HTR-8/SVneo (cell line): ENCODE measurements around the genes FFAR4, CYP2C18, ACSM6 and PDLIM1.

DNA sequence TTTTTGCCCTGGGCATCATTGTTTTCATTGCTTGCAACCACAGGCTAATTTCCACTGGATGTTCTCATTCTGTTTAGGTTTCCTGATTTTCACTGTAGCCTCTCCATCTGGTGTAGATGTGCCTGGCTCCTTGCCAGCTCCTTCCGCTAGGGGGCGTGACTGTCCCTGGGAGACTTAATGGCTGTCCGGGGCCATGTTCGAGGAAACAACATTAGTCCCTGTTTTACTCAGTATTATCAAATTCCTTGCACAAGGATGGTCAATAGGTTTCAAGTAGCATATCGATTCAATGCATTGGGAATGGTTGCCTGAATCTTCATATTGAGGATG, 9.2 kb upstream of the EXOC6 start:
- RRBS, result no CpG with 5 or more reads among the region's 5 CpGs

GRCh38 chr10:92872876-92873453, 24.6 kb downstream of the EXOC6 start:
- RRBS, result no CpG with 5 or more reads among the region's 4 CpGs

- RRBS, result 89% methylated on average over 11 of the region's 23 CpGs
Observed at GRCh38 chr10:93220628-93221154, 147.0 kb downstream of the CYP26A1 start.

GRCh38 chr10:93499783-93500302, 3.4 kb downstream of the CEP55 start:
- RRBS, result no CpG with 5 or more reads among the region's 5 CpGs

GRCh38 chr10:93566440-93567280, at the start of gene FFAR4:
FFAR4 (plus strand) TSS chr10:93566665.
- RRBS, result 13% methylated on average over 10 of the region's 86 CpGs

- RRBS, result no CpG with 5 or more reads among the region's 8 CpGs
Observed at GRCh38 chr10:93702001-93702287, 448 bp downstream of the FRA10AC1 start.

DNA sequence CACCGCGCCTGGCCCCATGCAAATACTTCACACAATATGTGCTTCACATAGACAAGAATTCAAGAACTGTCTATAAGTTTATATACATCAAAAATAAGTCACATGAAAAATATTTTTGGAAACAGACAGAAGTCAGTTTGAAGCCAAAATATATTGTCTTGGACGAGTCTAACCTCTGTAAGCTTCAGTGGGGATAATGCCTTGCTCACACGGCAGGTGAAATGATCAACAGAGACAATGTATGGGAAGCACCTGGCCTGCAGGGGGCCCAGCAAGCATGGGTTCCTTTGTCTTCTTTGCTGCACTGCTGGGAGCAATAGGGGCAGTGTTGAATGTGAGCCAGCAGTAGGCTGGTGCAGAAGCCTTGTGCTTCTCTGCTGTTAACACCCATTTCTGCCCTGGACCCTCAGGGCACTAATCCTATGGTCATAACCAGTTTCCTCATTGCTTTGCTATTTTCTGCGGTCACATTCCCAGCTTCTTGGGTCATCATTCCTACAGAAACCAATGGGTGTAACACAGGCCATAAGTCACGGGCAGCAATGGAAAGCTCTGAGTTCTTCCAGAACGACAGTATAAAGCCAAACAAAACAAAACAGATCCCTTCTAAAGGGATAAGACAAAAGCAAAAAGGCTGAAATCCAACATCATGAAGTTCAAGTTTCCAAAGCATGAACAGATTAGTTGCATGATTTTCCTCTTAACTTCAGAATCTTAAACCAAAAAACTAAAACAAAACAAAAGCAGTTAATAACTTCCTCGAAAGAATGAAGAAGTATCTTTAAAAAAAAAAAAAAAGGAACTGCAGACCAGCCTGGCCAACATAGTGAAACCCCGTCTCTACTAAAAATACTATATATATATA, 10.8 kb upstream of the LGI1 start:
- RRBS, result no CpG with 5 or more reads among the region's 9 CpGs

DNA sequence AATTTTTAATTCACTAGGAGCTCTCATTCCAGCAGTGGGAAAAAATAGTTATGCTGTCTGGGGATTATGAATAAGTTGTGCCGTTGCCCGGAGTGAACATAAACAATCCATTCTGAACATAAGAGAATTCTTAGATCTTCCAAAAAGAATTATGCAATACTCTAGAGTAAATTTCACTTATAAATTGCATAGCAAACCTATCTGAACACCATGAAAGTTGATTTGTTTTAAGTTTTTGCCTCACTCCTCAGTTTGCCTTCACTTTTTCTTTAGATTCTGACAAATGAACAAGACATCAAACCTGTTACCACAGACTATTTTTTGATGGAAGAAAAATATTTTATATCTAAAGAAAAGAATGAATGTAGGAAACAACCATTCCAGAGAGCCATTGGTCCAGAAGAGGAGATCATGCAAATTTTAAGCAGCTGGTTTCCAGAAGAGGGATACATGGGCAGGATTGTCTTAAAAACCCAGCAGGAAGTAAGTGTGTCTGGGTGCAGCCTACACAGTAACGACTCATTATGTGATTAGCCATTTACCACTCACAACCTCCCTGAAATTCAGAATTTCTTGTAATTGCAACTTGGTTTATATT, 46.4 kb downstream of the NOC3L start:
- RRBS, result no CpG with 5 or more reads among the region's 3 CpGs

DNA sequence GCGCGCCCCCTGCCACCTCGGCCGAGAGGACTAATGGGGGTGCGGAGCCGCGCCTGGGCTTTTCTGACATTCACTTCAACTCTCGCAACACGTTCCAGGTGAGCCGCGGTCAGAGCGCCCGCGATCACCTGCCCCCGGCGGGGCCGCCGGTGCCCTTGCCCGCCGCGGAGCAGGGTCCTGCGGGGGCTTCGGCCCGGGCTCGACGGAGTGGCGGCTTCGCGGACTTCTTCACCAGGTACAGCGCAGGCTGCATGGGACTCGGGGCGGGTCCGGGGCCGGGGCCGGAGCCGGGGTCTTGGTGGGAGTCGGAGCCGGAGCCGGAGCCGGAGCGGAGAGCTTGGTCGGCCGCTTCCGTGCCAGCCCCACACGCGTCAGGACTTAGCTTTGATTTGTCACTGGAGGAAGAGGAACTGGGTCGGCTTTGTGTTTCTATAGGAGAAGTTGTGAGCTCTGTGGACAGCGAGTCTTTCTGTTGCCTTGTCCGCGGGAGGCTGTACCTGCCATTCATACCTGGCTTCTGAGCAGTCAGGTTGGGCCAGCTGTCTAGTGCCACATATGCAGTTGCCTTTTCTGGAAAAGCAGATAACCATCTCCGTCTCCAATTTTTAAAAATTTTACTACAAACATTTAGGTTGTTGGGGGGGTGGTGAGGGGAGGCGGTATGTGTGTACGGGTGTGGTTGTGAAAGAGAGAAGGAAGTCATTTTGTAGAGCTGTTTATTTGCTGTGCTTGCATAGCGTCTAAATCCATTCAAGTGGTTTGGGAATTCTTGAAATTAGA, 1.2 kb downstream of the TBC1D12 start:
- RRBS, result 2% methylated on average over 16 of the region's 54 CpGs

DNA sequence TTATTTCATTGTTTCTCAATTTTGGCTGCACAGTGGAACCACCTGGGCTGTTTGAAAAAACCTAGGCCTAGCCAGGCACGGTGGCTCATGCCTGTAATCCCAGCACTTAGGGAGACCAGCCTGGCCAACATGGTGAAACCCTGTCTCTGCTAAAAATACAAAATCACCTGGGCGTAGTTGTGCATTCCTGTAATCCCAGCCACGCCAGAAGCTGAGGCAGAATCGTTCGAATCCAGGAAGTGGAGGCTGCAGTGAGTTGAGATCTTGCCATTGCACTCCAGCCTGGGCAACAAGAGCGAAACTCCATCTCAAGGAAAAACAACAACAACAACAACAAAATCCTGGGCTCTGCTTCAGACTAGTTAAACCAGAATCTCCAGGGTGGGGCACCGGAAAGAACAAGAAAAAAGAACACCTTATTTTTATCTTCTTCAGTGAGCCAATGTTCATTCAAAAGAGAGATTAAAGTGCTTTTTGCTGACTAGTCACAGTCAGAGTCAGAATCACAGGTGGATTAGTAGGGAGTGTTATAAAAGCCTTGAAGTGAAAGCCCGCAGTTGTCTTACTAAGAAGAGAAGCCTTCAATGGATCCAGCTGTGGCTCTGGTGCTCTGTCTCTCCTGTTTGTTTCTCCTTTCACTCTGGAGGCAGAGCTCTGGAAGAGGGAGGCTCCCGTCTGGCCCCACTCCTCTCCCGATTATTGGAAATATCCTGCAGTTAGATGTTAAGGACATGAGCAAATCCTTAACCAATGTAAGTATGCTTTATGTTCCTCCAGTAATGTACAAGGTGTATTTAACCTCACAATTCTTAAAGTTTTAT, at the start of gene CYP2C18:
CYP2C18 (plus strand) TSS at position 494 of the 821 bp plus-strand sequence.
- RRBS, result no CpG with 5 or more reads among the region's 10 CpGs

GRCh38 chr10:94686917-94687504, 3.5 kb downstream of the CYP2C18 start:
- RRBS, result no CpG with 5 or more reads among the region's 2 CpGs

GRCh38 chr10:94687648-94687926, 4.1 kb downstream of the CYP2C18 start:
- RRBS, result no CpG with 5 or more reads among the region's 1 CpG

- RRBS, result no CpG with 5 or more reads among the region's 2 CpGs
Observed at GRCh38 chr10:94734158-94734776, 28.2 kb upstream of the CYP2C19 start.

GRCh38 chr10:95193977-95194473, at the start of gene ACSM6:
ACSM6 (plus strand) TSS chr10:95194238.
- RRBS, result no CpG with 5 or more reads among the region's 1 CpG

DNA sequence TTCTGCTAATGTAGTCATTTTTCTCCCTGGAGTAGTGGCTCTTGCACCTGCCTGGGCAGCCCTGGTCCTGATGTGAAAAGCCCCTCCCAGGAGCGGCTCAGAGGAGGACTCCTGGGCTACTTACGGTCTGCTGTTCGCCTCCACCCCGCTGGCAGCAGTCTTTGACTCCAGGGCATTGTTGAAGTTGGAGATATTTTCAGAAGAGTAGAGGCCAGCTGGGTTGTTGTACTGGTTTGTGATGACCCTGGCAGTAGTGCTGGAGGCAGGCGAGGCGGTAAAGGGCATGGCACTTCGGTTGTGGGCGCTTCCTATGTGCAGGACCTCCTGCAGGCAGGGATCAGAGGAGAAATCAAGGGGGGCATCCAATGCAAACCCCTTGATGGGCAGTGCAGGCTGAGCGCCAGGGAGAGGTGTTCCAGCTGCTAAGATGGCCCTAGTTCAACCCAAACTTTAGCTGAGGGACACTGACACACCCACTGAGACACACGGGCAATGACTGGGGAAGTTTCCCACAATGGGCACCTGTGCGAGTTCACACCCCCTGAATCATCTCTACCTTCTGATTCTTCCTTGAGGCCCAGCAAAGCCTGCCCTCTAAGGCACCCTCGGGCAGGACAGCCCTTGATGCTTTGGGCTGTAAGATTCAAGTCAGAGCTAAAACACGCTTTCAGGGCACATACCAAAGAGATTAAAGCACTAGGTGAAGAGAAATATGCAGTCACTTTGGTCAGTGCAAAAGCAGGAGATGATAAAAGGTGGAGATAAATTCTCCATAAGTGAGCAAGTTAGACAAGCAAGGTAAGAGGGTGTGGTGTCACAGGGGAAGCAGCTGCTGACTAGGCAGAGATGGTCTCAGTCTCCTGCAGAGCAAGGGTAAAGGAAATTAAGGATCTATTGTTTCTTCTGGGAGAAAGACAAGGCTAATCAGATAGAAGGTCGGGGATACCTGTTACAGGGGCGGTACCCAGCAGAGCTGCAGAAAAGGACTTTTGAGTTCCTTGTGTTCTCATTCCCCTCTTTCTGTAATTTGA, 26.7 kb downstream of the PDLIM1 start:
- RRBS, result no CpG with 5 or more reads among the region's 15 CpGs

DNA sequence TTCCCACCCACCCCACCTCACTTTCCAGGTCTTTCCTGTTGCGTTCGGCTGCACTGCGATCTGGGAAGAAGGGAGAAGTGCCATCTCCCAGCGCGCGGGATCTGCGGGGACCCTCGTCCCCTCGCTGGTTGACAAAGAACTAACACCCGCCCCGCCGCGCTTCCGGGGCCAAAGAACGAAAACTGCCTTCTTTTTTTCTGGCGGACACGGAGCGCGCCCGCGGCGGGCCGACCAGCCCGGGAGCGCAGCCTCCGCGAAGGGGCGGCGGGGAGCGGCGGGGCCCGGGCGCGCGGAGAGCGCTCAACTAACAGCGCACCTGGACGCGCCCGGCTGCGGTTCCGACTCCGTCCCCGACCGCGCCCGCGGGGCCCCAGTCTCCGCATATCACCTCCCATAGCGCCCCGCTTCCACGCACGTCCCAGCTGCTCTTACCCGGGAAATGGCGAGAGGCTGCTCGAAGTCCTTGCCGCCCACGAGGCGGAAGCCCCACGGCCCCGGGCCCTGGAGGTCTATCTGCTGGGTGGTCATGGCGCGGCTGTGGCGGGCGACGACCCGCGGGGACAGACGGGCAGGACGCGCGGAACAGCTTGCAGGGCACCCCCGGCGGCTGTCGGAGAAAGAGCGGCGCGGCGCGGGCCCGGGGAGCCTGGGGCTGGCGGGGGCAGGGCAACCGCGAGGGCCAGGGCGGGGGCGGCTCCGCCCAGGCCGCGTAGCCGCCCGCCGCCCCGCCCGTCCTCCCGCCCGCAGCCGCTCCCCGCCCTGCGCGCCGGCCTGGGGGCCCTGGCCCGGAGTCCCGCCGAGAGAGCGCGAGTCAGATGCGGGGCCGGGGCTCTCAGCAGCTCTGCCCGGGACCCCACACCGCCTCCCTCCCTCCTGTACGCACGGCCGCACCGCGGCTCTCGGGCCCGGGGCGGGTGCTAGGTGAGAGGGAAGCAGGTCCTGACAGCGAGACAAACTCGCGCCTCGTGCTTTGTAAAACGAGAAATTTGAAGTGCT, at the start of gene PDLIM1:
PDLIM1 (minus strand) TSS at position 616 of the 996 bp plus-strand sequence.
- RRBS, result 2% methylated on average over 74 of the region's 123 CpGs

- RRBS, result no CpG with 5 or more reads among the region's 1 CpG
Observed at GRCh38 chr10:95304150-95304498, 13.3 kb upstream of the PDLIM1 start.

GRCh38 chr10:95320948-95321334, 30.1 kb upstream of the PDLIM1 start:
- RRBS, result no CpG with 5 or more reads among the region's 2 CpGs

GRCh38 chr10:95389654-95390334, 99.0 kb upstream of the PDLIM1 start:
- RRBS, result no CpG with 5 or more reads among the region's 11 CpGs